Mesenchymal stem cell of the bone marrow (primary cell): ENCODE results near the gene MCM5.

- CAGE, long polyA plus RNA = no peak
Observed at GRCh38 chr22:34627128-34627587, 438.8 kb upstream of the ISX start.

GRCh38 chr22:35066508-35067304 lies 748 bp downstream of the ISX start:
- CAGE, long polyA plus RNA = no peak

- CAGE, long polyA plus RNA = no peak
Observed at GRCh38 chr22:35071636-35072158, 5.7 kb downstream of the ISX start.

- CAGE, long polyA plus RNA = no peak
Observed at GRCh38 chr22:35102757-35103622, 37.0 kb downstream of the ISX start.

GRCh38 chr22:35111249-35111907 lies 45.4 kb downstream of the ISX start:
- CAGE, long polyA plus RNA = no peak

GRCh38 chr22:35116597-35117154 lies 50.7 kb downstream of the ISX start:
- CAGE, long polyA plus RNA = no peak

DNA sequence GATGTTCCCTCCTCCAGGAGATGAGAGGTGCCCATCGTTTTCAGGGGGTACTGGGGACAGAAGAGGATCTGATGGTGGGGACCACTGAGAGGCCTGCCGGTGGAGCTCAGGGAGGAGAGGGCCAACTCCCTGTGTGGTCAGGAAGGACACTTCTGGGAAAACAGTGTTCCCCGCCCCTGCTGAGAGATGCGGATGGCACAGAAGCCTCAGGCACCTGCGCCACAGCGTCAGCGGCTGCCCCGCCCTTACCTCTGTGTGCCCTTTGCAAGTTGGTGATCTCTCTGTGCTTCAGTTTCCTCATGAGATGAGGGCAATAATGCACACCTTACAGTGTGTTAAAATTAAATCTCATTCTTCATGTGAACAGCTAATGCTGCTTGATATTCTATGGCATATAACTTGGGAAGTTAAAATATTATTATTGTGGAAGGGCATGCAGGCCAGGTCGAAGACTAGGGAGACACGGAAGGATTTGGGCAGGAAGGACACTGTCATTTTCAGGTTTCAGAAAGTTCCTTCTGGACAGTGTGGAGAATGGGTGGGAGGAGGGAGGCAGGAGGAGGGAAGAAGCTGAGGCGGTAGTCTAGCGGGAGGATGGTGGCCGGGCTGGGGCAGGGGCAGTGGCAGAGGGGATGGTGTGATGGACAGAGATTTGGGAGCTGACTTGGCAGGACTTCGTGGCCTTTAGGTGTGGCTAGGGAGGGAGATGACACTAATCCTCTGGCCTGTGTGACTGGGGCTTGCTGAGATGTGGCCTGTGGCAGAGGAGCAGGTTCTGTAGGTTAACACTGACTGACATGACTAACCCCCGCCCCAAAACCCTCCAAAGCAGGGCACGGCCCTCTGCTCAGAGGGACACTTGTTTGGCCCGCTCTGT lies 15.1 kb downstream of the TOM1 start:
- CAGE, long polyA plus RNA = no peak

- CAGE, long polyA plus RNA = no peak
Observed at GRCh38 chr22:35316839-35317012, 17.0 kb downstream of the TOM1 start.

- CAGE, long polyA plus RNA = no peak
Observed at GRCh38 chr22:35399759-35400355, at the start of gene MCM5. TSS of gene MCM5 (plus strand) at chr22:35400140.

DNA sequence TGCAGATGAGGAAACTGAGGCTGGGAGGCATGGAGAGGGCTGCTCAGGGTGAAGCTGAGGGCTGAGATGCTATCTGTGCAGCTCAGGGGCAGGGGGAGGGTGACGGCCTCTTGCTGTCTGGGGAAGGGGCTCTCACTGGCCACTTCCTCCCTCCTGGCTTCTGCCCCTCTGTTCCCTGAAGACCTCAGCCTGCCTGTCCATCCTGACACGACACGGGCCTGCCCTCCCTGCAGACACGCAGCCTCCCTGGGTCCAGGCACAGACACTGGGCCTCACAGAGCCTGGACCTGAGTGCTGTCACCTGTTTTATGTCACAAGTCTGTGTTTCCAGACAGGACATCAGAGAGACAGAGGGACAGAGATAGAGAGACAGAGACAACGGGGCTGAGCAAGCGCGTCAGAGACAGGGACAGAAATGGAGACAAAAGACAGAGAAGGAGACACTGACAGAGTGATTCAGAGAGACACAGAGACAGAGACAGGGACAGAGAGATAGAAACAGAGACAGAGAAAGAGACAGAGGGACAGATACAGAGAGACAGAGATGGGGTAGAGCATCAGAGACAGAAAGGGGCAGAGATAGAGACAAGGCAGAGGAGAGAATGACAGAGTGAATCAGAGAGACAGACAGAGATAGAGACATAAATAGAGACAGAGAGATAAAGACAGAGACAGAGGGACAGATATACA lies 53.2 kb downstream of the MCM5 start:
- CAGE, long polyA plus RNA = no peak

DNA sequence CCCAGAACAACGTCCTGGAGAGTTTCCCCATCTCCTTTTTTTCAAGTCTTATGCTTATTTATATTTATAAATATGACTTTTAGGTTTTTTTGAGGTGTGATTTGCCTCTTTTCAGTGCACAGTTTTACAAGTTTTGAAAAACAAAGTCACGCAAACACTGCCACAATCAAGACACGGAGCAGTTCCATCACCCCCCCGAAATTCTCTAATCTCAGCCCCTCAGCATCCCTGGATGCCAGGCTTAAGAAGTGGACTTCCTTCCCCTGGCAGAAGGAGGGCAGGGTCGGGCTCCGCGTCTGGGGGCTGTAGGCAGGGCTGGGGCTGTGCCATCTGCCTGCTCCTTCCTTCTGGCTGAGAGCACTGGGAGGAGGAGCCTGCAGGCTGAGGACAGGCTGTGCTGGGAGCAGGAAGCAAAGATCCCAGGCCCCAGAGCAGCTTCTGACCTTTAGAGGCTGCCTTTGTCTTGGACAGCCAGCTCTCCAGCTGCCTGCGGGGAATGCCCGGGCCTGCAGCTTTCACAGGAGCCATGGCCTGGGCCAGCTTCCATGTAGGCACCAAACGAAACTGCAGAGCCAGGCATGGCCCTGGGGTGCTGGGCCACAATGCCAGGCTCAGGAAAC lies 67.7 kb downstream of the MCM5 start:
- CAGE, long polyA plus RNA = no peak

GRCh38 chr22:35480193-35480530 lies 60.5 kb upstream of the RASD2 start:
- CAGE, long polyA plus RNA = no peak

GRCh38 chr22:35498209-35498476 lies 42.5 kb upstream of the RASD2 start:
- CAGE, long polyA plus RNA = no peak

DNA sequence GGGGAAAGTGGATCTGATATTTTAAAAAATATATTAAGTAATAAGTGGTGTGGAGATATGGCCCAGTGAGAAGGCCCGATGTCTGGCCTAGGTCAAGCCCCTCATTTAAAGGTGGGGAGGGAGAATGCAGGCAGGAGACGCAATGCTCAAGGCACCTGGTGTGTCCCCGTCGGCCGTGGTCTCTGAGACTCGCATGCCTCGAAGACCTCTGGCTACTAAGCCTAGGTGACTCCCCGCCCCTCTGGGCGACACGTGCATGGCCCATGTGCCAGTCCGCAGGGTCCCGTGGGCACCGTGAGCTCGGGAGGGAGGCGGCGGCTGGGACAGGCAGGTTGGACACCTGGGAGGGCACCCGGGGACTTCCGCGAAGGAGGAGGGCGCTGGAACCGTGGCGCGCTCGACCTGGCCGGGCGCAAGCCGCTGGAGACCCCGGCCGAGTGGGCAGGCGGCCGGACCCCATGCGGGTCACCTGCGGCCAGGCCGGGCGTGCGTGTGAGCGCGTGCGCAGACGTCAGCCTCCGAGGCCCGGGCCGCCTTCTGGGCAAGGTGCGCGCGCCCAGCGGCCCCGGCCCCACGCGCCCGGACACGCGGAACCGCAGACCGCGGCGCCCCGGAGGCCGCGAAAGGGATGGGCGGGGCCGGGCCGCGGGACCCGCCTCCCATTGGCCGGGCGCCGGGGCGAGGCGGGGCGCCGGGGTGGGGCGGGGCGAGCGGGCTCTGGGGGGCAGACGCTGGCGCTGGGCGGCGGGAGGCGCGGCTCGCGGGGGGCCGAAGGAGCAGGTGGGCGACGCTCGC lies 666 bp upstream of the RASD2 start:
- CAGE, long polyA plus RNA = no peak

- CAGE, long polyA plus RNA = no peak
Observed at GRCh38 chr22:35541793-35542366, 1.2 kb downstream of the RASD2 start.

DNA sequence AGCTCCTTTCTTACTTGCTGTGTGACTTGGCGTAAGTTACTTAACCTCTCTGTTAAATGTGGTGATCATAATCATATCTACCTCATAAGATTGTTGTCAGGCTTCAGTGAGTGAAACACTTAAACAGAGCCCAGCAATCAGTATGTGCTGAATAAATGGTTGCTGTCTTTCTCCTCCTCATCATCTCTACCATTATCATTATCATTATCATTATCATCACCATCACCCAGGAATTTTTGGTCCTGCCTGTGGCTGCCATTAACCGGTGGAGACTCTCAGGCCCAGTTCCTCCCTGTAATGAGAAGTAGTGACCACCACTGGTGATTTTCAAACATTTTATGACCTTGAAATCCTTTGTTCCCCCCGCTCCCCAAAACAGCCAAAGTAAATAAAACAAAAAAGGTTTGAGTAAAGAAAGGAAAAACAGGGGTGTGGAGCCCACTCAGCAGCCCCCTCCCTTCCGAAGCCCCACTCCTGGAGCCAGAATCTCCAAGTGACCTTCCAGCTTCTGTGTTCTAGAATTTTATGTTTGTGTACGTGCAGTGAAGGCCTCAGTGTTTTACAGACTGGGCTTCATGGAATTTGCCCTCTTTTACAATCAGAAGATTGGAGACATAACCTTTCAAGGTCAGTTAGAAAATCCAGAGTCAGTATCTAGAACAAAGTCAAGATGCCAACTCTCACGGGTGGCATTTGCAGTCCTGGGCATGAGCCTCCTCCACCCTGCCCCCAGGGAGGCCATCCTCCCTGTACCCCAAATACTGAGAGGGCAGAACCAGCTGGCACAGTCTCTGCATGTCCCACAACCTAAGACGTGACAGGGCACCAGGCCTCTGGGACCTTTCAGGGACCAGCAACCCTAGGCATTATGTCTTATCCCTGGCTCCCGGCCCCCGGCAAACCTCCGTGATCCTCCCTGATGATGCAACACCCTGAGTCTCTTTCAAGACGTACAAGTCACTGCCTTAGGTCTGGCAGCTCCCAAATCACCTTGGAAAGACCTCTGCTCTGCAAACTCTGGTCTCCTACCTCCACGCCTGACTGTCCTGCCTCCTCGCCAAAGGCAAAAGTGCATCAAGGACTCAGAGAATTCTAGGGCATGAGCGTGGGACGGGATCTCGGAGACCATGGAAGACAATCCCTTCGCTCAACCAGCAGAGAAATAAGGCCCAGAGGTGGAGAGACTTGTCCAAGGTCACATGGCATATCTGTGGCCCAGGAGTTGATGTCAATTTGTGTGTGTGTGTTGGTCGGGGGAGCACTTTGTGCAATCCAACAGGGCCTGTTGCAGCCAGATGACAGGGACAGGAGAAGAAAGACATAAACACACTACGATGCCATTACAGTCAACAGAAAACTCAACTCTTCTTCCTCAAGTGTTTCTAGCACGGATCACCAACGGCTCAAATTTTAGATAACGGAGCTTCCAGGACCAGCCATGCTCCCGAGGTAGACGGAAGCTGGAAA lies 2.1 kb downstream of the MB start:
- CAGE, long polyA plus RNA = no peak

- CAGE, long polyA plus RNA = no peak
Observed at GRCh38 chr22:35621962-35623026, 5.2 kb upstream of the MB start.

- CAGE, long polyA plus RNA = no peak
Observed at GRCh38 chr22:35648829-35649292, 615 bp downstream of the APOL6 start.

GRCh38 chr22:35649910-35650186 lies 1.6 kb downstream of the APOL6 start:
- CAGE, long polyA plus RNA = no peak

DNA sequence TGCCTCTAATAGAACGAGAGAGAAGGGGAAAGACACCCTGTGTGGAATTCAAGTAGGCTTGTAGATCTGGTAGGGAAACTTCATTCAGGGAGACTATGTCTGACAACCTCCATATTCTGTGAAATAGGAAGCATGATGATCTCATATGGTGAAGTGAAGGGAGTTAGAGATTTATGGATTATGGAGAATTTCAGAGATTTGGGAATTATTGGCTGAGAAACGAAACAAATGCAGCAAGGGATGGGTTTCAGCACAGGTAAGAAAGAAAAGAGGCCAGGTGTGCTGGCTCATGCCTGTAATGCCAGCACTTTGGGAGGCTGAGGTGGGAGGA lies 20.0 kb downstream of the APOL5 start:
- CAGE, long polyA plus RNA = no peak